ENCODE measurements around a stretch of chr17.

- PRO-cap, result no peak
- RAMPAGE, long total RNA, result no peak
Observed at GRCh38 chr17:16064343-16064674, 64.7 kb downstream of the TTC19 start.

DNA sequence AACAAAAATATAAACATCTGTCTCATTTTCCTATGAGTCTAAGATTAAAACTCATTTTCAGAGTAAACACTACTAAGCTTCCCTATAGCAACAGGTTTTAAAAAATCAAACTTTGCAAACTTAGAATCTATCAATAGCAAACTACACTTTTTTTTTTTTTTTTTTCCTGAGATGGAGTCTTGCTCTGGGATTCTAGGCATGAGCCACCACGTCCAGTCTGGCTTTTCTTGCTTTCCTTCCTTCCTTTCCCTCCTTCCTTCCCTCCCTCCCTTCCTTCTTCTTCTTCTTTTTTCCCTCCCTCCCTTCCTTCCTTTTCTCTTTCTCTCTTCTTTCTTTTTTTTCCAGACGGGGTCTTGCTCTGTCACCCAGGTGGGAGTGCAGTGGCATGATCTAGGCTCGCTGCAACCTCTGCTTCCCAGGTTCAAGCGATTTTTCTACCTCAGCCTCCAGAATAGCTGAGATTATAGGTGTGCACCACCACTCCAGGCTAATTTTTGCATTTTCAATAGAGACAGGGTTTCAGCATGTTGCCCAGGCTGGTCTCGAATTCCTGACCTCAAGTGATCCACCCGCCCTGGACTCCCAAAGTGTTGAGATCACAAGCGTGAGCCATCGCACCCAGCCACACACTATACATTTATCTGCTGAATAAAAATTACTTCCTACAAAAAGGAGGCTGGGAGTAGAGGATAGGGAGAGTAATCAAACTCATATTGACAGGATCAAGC is 82.5 kb downstream of the NCOR1 start:
- PRO-cap, result no peak
- RAMPAGE, long total RNA, result no peak

GRCh38 chr17:16313348-16313995 is 39.8 kb downstream of the CENPV start:
- PRO-cap, result no peak
- RAMPAGE, long total RNA, result no peak

GRCh38 chr17:16374123-16374634 is 6.7 kb upstream of the UBB start:
- PRO-cap, result no peak
- RAMPAGE, long total RNA, result no peak

- PRO-cap, result no peak
- RAMPAGE, long total RNA, result no peak
Observed at GRCh38 chr17:16377836-16378568, 2.9 kb upstream of the UBB start.

GRCh38 chr17:16387670-16388104 is 6.8 kb downstream of the UBB start:
- PRO-cap, result unidirectional peak, minus-strand start at chr17:16387833
- RAMPAGE, long total RNA, result no peak

DNA sequence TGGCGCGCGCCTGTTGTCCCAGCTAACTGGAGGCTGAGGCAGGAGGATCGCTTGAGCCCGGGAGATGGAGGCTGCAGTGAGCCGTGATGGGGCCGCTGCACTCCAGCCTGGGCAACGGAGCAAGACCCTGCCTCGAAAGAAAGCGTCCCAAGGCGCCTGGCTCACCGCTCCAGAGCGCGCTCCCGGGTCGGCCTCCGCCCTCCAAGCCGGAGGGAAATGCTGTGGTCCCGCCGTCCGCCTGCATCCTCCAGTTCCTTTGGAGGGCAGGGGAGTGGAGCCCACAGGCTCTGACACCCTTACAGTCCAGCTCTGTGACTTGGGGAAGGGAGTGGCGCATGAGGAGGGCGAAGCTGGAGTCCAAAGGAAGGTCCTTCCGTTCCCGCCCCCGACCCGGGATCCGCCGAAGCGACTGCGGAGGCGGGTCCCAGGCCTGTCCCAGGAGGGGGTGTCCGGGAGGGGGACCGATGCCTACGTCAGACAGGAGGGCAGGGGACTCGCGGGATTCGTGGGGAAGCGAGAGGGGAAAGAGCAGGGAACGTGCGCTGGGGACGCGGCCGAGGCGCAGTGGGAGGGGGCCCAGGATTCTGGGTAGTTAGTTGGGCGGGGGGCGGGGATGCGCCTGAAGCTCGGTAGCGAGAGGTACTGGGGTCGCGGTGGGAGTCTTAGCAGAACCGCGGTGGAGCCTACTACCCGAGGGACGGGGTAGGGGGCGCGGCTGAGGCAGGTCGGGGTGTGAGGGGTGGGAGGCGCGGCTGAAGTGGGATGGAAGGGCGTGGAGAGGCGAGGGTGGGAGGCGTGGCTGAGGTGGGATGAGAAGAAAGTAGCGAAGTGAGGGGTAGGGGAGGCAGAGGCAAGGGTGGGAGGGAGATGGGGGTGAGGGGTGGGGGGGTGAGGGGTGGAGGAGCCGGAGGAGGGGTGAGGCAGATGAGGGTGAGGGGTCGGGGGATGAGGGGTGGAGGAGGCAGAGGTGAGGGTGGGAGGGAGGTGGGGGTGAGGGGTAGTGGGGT is 8.2 kb upstream of the TRPV2 start:
- PRO-cap, result bidirectional peak, plus-strand start at position 668 of the sequence, minus-strand start at position 566 of the sequence; unidirectional peak, minus-strand start at position 717 of the sequence; unidirectional peak, minus-strand start at position 754 of the sequence
- RAMPAGE, long total RNA, result no peak

GRCh38 chr17:16418847-16419897 is 3.8 kb downstream of the TRPV2 start:
- PRO-cap, result no peak
- RAMPAGE, long total RNA, result no peak

DNA sequence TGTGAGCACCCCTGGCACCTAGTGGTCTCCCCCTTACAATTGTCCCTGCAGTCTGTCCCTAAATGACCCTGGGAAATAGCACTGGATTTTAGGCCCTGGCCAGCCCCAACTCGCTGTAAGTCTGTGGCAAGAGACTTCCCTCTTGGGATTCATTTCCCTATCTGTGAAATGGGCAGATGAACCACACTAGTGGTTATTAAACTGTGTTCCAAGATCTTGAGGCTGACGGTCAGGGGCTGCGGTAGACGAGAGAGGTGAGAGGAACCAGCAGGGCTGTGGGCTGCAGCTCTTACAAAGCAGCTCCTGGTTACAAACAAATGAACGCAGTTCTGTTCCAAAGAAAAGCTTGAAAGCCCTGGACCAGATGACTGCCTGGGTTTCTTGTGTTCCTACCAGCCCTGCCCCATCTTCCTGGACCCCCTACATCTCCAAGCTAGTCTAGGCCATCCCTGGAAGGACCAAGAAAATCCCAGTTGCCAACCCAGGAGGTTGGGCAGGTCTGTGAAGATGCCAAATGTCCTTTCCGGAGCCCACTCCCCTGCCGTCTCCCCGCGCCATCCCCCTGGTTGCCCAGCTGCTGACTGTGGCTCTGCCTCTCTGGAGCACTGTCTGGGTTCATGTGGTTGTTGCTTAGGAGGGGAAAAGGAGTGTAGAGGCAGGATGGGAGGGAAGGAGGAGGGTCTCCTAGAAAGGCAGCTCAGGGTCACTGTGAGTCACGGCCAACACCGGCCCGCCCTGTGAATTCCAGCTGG is 26.6 kb downstream of the LRRC75A start:
- PRO-cap, result no peak
- RAMPAGE, long total RNA, result no peak

DNA sequence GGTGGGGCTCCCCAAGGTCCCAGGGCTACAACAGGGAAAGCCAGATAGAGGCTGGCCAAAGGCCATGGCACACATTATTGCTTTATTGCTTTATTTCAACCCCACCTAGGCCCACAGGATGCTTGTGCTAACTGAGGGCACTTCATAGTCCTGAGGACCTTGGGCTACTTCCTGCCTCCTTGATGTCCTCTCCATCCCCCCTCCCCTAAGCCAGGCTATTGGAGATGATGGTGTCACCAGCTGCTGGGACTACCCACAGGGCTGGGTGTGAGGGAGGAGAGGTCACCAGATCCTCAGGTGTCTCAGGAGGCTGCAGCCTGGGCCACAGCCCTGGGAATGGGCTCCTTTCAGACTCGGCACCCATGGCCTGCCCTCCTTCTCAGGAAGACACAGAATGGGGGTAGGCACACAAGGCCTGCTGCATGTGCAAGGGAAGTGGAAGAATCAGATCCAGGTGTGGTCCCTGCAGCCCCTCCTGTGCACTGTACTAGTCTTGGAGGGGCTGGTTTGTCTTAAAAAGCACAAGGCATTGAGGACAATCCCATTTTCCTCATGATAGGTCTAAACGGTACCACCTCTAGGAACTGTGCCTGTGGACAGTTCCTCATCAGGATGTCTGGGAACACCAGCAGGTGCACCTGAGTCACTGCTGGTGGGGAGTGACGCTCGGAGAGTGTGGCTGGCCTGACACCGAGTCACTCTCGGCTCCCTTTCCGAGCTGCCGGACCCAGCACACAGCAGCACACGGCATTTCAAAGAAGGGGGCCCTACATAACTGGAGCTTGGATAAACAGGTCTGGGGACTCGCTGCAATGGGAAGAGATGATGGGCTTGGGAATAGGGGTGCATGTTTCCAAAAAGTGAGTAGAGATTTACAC is 25.8 kb downstream of the LRRC75A start:
- PRO-cap, result no peak
- RAMPAGE, long total RNA, result no peak

- PRO-cap, result no peak
- RAMPAGE, long total RNA, result no peak
Observed at GRCh38 chr17:16471507-16472130, 20.4 kb downstream of the LRRC75A start.

- PRO-cap, result no peak
- RAMPAGE, long total RNA, result no peak
Observed at GRCh38 chr17:16516437-16517204, 24.6 kb upstream of the LRRC75A start.

- PRO-cap, result no peak
- RAMPAGE, long total RNA, result no peak
Observed at GRCh38 chr17:16975137-16975527, 3.2 kb upstream of the TNFRSF13B start.

- PRO-cap, result no peak
- RAMPAGE, long total RNA, result no peak
Observed at GRCh38 chr17:17011157-17011388, 31.2 kb upstream of the MPRIP start.

GRCh38 chr17:17067286-17067992 is 25.2 kb downstream of the MPRIP start:
- PRO-cap, result bidirectional peak, plus-strand start at chr17:17067345, minus-strand start at chr17:17067343; unidirectional peak, minus-strand start at chr17:17067394
- RAMPAGE, long total RNA, result no peak

- PRO-cap, result no peak
- RAMPAGE, long total RNA, result no peak
Observed at GRCh38 chr17:17153662-17154306, 52.3 kb downstream of the PLD6 start.

DNA sequence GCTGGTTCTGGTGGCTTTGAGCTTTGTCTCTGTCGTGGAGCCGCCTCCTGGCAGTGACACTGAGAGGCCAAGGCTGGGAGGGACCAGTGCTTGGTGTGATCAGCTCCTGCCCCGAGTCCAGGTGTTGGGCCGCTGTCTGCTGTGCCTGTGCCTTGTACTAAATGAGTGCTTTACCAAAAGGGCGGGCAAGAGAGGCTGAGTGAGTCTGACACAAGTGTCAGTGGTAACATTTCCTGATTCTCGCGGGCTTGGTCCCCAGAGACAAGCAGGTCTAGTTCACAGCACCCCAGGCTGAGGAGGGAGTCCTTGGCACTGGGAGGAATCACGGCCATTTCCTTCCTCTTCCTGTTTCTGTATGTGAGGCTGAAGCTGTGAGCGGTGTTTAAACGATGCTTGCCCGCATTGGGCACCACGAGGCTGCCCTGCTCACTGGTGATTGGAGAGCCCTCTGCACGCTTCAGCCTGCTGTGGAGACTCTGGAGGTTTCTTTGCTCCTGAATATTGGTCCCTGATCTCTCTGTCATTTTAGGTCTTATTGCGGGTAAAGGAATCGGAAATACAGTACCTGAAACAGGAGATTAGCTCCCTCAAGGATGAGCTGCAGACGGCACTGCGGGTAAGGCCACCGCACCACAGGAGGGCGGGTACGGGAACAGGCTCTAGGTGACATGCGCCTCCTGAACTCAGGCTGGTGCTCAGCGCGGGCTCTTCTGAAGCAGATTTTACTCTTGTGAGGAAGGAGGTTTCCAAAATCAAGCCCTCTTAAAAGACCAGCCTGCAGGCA is 30.0 kb downstream of the PLD6 start:
- PRO-cap, result no peak
- RAMPAGE, long total RNA, result no peak

DNA sequence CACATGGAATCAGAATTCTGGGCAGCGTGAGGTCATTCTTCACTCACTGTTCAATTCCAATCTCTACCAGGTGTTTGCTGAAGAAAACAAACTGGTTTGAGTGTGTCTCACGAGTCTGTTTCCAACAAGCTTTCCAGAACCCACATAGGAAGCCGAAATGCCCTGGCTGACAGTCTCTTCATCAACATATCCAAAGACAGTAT is 1.4 kb downstream of the FLCN start:
- PRO-cap, result no peak
- RAMPAGE, long total RNA, result no peak

DNA sequence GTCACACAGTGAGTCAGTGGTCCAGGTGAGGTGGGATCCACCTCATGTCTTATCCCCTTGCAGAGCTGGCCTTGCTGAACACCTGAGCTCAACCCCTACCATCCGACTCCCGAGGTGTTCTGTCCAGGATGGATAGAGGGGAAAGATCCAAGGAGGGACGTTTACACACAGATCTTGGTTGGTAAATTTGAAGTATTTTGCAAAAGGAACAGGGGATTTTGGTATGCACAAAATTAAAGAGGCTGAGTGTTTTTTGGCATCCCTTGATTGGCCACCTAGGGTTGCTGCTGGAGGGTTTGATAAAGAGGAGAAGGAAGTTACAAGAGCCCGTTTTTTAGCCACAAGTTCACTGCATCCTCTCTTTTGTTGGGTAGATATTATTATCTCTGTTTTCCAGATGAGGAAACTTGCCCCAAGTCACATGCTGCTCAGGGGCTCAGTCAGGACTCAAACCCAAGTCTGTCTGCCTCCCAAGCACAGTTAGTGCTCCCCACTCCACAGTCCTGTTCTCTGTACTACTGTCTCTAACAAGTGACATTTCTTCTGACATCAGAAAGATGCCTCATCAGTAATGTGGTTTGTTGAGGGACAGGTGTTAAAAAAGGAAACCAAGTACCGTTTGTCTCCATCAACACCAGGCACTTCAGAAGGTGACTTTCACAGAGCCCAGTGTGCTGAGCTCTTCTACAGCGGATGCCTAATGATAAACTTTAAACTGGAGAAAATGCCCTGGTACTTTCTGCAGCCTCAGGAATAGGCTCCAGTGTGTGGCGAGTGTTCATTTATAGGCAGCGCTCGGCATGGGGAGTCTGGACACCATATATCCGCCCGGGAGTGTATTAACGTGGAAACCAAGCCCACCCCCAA is 1.4 kb downstream of the NT5M start:
- PRO-cap, result no peak
- RAMPAGE, long total RNA, result no peak

GRCh38 chr17:17391482-17392130 is 85.2 kb upstream of the MED9 start:
- PRO-cap, result no peak
- RAMPAGE, long total RNA, result no peak